Epithelial cell of prostate (primary cell): ENCODE data around the genes ZMAT5, HORMAD2 and TCN2.

GRCh38 chr22:29090046-29090555, 17.3 kb downstream of the KREMEN1 start:
- RRBS, result no CpG with 5 or more reads among the region's 4 CpGs

GRCh38 chr22:29307191-29307479, 685 bp downstream of the GAS2L1 start:
- RRBS, result 2% methylated on average over 11 of the region's 27 CpGs

- RRBS, result no CpG with 5 or more reads among the region's 16 CpGs
Measured at GRCh38 chr22:29310544-29310840, 4.0 kb downstream of the GAS2L1 start.

- RRBS, result no CpG with 5 or more reads among the region's 8 CpGs
Measured at GRCh38 chr22:29673274-29673473, 46.6 kb upstream of the CABP7 start.

DNA sequence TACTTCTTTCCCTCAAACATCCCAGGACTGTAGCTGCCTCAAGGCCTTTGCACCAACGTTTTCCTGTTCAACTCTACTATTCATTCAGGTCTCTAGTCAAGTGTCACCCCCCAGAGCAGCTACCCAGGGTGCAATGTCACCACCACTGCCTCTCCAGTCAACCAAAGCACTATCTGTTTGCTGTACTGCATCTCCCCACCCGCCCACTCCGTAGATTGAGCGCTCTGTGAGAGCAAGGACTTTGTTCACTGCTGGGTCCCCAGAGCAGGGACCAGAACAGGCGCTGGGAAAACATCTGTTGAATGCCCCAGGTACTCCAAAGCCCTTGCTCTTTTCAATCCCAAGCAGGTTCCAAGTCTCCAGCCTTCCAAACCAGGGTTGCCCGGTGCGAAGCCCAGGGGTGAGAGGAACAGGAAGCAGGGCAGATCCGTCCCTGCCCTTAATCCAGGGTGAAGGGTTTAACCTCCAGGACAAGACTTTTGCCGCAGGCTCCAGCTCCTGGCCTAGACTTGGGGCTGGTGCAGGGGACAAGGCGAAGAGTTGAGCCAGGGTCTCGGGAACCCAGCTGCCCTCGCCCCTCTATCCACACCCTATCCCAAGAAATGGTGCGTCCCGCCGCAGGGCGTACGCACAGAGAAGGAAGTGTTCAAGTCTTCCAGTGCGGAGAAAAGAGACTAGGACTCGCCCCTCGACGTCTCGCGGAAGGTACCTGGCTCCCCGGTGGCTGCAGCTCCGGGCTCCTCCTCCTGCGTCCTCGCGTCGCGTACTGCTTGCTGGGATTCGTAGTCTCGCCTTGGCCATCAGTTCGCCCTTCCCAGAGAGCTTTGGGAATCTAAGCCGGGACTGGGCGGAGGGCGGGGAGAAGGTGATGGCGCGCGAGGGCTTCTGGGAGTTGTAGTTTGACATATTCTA, at the start of gene ZMAT5:
ZMAT5 (minus strand) TSS at position 768 of the 912 bp plus-strand sequence.
- RRBS, result 0% methylated on average over 8 of the region's 39 CpGs

- RRBS, result no CpG with 5 or more reads among the region's 3 CpGs
Measured at GRCh38 chr22:29769503-29770206, 2.5 kb downstream of the UQCR10 start.

GRCh38 chr22:29800952-29801637, 33.9 kb downstream of the UQCR10 start:
- RRBS, result no CpG with 5 or more reads among the region's 12 CpGs

GRCh38 chr22:29883346-29884036, 517 bp downstream of the MTMR3 start:
- RRBS, result 3% methylated on average over 28 of the region's 55 CpGs

DNA sequence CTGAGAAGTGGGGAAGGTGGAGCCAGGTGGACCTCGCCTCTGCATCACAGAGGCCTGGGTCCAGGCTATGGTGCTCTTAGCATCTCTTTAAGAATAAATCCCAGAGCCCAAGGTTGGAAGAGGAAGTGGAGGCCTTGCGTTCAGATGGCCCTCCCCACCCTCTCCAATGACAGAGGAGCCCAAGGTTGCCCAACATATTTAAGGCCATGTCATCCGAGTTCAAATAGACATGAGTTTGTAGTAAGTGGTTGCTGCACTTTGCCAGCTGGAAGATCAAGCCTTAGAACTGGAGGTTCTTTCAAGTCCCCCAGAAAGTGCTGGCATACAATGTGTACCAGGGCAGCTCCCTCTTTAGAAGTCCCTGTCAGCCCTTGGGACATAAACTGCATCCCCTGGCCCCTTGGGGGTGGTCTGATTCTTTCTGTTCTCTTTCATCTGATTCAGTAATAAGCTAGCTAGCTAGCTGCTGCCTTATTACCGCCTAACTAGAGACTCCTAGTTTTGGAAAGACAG, 47.0 kb upstream of the HORMAD2 start:
- RRBS, result no CpG with 5 or more reads among the region's 4 CpGs

DNA sequence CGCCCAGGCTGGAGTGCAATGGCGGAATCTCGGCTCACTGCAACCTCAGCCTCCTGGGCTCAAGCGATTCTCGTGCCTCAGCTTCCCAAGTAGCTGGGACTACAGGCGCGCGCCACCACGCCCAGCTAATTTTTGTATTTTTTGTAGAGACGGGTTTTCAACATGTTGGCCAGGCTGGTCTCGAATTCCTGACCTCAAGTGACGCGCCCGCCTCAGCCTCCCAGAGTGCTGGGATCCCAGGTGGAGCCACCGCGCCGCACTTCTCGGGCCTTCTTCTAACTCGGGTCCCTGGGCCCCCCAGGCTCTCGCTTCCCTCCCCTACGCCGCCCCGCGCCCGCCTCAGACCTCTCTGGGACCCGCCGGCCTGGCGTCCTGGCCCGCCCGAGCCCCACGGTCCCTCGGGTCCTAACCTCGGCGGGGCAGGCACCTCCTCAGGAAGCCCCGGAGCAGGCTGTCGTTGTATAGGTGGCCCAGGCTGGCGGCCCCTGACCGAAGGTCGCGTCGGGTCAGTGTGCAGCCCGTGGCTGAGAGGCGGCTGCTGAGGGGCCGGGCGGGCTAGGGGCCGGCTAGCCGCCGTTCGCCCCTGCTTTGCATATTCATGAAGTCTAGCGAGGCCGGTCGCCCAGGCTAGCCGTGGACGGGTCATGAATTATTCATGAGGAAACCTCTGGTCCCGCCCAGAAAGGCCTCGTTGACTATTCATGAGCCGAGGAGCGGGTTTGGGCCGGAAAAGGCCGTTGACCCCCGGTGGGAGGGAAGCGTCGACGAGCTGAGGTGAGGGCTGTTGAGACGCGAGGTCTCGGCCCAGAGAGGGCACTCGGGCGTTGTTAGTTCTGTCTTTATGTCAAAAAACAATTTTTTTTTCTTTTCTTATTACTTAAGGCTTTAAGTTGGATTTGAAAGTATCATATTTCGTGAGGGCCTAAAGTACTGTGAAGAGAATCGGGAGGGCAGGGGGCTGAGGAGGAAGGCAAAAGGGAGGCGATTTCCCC, at the start of gene HORMAD2:
HORMAD2 (plus strand) TSS at position 747 of the 992 bp plus-strand sequence.
- RRBS, result 69% methylated on average over 18 of the region's 72 CpGs

DNA sequence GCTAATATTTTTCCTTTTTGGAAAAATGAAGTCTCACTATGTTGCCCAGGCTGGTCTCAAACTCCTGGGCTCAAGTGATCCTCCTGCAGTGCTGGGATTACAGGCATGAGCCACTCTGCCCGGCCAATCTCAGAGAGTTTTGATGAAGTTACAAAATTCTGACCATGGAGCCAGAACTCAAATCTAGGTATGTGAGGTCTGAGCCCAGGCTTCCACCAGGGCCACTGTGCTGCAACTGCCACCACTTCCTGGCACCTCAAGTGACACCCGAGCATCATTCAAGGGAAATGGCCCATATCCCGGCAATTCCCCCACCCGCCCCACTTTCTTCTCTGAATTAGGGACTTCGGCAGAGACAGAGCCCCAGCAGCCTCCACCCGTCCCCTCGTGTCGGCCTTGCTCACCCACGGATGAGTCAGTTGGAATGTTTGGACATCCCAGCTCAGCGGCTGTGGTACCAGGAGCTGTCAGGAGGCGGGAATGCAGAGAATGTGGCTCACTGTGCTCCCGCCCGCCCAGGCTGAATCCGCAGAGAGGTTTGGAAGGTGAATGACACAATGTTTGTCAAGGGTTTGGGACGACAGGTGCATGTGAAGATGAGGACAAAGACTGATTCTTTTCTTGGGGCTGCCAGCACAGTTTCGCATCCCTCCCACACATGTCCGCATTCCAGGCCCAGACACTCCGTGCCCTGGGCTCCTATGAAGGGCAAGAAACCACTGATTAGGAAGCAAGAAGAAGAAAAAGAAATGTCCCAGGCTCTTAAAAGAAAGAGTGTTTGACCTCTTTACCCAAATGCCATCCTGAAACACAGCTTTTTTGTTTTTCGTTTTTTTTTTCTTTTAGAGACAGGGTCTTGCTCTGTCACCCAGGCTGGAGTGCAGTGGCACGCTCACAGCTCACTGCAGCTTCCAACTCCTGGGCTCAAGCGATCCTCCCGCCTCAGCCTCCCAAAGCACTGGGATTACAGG, 39.6 kb downstream of the LIF start:
- RRBS, result no CpG with 5 or more reads among the region's 22 CpGs

DNA sequence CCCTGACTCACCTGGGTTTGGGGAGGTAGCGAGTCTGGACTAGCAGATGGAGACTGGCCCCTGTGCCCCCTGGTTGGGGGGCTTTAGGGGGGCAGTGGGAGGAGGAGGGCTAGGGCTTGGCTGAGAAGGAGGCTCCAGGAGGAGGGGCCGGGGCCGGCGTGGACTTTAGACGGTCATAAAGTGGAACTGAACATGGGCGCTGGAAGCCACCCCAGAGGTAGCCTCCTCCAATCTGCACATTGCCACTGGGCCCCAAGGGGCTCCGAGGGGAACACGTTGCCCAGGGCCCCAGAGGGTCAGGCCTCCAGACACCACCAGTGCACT, 516 bp upstream of the LIF start:
- RRBS, result no CpG with 5 or more reads among the region's 8 CpGs

DNA sequence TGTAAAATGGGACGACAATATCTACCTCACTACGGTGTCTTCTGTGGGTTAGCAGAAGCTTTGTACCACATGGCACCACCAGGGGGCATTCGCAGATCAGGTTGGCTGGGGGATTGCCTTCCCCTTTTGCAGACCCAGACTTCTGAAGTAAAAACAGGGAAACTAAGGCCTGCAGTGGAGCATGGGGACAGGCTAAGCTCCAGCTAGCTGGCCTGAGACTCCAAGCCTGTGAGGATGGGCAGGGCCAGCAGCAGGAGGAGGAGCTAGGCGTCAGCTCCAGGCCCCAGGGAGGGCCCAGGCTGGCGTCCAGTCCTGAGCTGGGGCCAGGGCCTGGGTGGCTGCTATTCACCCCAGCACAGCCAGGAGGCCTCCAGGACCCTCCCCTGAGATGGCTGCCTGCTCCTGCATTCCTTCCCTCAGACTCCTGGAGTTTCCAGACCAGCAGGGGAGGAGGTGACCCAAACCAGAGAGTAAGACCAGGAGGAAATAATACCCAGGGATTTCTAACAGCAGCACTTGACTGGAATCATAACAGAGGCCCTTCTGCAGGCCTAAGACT, 1.4 kb downstream of the CASTOR1 start:
- RRBS, result no CpG with 5 or more reads among the region's 5 CpGs

DNA sequence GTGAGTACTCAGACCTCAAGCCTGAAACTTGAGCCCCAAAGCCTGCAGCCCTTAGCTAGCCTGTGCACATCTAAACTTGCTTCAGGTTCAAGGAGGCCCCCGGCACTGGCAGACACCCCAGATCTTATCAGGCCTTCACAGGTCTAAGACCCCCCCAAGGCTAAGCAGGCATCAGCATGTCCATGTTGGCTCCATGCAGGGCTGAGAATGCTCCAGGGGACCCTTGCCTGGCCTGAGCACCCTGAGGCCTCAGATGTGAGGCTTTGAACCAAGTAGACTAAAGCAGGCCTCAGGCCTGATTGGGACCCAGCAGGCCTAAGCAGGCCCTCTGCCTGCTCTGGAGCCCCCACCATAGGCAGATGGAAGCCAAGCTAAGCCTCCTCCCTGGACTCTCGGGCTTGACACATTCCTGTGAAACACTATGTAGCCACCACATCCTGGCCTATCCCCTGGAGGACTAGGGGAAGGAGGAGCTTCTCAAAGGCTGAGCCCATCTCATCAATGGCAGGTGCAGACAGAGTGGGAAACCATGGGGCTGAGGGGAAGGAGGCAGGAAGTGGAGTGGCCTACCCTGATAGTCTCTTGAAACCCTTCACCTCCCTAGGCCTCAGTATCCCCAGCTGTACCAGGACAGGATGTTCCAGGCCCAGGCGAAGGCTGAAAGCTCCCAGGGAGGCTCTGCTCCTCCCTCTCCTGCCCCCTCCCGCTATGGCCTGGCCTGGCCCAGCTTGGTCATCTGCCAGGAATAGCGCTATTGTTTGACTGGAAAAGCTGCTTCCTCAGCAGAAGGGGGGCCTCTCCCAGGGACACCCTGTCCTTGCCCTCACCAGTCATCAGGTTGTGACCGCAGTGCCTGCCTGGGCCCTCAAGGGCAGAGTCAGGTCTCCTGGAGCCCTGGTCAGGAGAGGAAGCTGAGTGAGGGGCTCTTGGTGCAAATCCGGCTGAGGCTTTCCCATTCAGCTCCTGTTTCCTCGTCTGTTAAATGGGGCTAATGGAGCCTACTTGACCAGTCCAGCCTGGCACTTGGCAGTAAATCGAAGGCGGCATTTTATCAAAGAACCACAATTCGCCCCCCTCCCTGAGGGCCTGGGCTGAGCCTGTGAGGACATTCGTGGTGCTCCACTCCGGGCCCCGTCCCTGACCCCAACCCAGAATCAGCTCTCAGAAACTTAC, 1.5 kb upstream of the CASTOR1 start:
- RRBS, result no CpG with 5 or more reads among the region's 14 CpGs

DNA sequence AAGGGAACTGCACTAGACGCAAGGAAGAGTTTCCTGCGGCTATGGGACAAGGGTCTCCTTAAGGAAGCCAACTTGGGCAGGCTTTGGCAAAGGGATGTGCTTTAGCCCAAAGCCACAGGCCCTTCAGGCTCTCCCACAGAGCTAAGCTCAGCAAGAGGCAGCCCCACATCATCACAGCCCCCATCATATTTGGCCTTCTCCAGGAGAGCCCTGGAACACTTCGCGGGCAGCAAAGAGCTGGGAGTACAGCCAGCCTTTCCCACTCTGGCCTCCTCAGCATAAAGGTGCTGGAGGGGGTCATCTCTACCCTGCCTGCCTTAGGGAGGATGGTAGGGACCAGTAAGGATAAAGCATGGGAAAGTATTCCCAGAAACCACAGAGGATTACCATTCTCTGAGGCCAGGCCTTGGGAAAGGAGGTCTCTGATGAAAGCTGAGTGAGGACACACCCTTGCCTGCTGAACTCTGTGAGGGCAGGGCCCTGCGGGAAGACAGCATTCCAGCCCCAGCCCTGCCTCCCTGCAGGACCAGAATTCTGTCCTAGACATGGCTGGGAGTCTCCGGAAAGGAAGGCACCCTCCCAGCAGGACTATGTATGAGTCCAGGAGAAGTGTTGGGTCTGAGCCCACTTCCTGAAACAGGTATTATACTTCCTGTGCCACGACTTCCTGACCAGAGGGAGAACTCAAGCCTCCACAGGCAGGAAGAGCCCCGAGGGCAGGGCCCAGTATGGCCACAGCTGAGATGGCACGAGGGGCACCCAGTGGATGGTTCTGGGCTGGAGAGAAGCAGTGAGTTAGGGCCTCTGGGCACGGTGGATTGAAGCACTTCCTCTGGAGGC, 12.8 kb upstream of the CASTOR1 start:
- RRBS, result no CpG with 5 or more reads among the region's 10 CpGs

- RRBS, result 2% methylated on average over 7 of the region's 30 CpGs
Measured at GRCh38 chr22:30397263-30398106, 667 bp downstream of the SEC14L2 start.

- RRBS, result no CpG with 5 or more reads among the region's 8 CpGs
Measured at GRCh38 chr22:30474943-30475621, 3.3 kb upstream of the SEC14L3 start.

DNA sequence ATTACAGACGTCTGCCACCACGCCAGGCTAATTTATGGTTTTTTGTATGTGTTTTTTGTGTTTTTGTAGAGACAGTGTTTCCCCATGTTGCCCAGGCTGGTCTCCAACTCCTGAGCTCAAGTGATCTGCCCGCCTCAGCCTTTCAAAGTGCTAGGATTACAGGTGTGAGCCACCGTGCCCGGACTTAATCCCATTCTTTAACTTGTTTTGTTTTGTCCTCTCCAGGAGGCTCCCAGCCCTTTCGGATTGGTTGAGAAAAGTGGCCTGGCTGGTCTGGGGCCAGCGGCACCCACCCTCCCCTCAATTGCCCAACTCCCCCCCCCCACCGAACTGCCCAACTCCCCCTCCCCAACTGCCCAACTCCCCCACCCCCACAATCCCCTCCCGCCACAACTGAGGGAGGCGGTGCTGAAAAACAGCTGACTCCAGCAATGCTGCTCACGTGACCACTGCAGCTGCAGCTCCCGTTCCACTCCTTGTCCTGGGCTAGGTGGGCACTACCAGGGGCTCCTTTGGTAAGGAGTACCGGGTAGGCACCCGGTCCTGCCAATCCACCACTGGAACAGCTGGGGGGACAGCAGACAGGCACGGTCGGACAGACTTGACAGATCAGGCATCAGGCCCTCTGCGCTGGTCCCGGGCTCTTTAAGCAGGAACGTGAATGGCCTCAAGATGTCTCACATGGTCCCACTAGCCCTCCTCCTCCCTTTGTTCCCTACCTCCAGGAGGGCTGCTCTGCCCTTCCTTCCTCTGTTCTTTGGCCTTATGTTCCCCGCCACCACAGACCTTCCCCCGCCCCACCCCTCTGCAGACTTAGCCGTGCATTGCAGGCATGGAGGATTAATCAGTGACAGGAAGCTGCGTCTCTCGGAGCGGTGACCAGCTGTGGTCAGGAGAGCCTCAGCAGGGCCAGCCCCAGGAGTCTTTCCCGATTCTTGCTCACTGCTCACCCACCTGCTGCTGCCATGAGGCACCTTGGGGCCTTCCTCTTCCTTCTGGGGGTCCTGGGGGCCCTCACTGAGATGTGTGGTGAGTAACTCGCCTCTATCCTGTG, at the start of gene TCN2:
TCN2 (plus strand) TSS at position 808 of the 1,054 bp plus-strand sequence.
- RRBS, result 0% methylated on average over 3 of the region's 27 CpGs

GRCh38 chr22:30615433-30616240, 8.7 kb downstream of the TCN2 start:
- RRBS, result no CpG with 5 or more reads among the region's 9 CpGs

- RRBS, result no CpG with 5 or more reads among the region's 3 CpGs
Measured at GRCh38 chr22:30665256-30665674, 2.4 kb downstream of the DUSP18 start.